ENCODE data around the gene RGS10.

DNA sequence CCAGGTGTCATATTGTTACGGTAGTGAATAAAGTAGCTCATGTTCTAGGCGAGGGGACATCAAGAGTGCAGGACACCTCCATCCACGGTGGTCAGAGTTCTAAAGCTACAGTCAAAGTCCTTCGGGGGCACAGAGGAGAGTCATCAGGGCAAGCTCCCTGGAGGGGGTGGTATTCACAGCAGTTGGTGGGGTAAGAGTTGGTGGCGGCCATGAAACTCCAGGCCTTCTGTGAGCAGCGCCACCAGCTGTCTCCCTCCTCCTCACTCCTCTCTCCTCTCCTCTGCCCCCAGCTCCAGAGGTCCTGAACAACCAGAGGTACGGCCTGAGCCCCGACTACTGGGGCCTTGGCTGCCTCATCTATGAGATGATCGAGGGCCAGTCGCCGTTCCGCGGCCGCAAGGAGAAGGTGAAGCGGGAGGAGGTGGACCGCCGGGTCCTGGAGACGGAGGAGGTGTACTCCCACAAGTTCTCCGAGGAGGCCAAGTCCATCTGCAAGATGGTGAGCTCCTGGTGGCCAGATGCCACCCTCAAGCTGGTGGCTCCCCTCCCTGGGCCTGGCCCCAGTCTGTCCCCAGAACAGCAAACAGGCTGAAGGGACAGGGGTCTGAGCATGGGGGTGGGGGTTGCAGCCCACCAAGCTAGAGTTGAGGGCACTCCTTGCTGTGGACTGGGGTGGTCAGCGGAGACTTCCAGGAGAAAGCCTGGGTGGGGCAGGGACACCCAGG lies 99.1 kb downstream of the RGS10 start:
- CAGE, long polyA plus RNA, result no peak
- RRBS, result no CpG with 5 or more reads among the region's 20 CpGs

GRCh38 chr10:119542588-119542975 lies at the start of gene RGS10:
Gene RGS10, minus strand, starts transcription at chr10:119542719.
- CAGE, long polyA plus RNA, result no peak
- RRBS, result under 1% methylated on average over 33 of the region's 45 CpGs

- CAGE, long polyA plus RNA, result no peak
- RRBS, result no CpG with 5 or more reads among the region's 1 CpG
Measured at GRCh38 chr10:119581734-119582304, 14.9 kb downstream of the TIAL1 start.

GRCh38 chr10:119597667-119597932 lies 836 bp upstream of the TIAL1 start:
- CAGE, long polyA plus RNA, result no peak
- RRBS, result no CpG with 5 or more reads among the region's 4 CpGs

DNA sequence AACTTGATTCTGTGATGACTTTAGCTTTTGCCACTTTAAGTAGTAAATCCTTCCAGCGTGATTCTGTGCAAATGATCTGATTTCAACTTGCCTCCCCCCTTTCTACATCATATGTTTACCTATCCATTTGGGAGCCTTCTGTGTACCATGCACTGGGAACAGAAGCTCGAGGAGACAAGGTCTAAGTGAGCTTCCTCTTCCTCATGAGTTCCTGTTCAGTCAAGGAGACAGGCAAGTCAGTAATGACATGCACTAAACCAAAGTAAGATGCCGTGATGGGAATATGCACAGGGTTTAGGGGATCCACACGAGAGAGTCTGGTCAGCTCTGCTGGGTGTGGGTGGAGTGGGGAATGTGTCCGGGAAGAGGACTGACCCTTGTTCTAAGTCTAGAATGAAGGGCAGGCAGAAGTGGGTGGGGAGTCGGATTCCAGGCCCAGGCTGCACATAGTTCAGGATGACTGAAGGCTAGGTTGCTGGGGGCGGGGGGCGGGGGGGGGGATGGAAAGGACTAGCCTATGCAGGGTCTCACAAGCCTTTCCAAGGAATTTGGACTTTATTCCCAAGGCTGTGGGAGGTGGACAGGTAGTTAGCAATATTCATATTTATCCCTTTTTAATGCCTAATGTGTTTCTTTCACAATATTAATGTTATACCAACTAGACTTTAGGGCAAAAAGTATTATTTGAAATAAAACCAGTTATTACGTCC lies 17.5 kb downstream of the INPP5F start:
- CAGE, long polyA plus RNA, result no peak
- RRBS, result no CpG with 5 or more reads among the region's 9 CpGs

GRCh38 chr10:119814242-119814760 lies 58.3 kb downstream of the MCMBP start:
- CAGE, long polyA plus RNA, result no peak
- RRBS, result no CpG with 5 or more reads among the region's 9 CpGs

DNA sequence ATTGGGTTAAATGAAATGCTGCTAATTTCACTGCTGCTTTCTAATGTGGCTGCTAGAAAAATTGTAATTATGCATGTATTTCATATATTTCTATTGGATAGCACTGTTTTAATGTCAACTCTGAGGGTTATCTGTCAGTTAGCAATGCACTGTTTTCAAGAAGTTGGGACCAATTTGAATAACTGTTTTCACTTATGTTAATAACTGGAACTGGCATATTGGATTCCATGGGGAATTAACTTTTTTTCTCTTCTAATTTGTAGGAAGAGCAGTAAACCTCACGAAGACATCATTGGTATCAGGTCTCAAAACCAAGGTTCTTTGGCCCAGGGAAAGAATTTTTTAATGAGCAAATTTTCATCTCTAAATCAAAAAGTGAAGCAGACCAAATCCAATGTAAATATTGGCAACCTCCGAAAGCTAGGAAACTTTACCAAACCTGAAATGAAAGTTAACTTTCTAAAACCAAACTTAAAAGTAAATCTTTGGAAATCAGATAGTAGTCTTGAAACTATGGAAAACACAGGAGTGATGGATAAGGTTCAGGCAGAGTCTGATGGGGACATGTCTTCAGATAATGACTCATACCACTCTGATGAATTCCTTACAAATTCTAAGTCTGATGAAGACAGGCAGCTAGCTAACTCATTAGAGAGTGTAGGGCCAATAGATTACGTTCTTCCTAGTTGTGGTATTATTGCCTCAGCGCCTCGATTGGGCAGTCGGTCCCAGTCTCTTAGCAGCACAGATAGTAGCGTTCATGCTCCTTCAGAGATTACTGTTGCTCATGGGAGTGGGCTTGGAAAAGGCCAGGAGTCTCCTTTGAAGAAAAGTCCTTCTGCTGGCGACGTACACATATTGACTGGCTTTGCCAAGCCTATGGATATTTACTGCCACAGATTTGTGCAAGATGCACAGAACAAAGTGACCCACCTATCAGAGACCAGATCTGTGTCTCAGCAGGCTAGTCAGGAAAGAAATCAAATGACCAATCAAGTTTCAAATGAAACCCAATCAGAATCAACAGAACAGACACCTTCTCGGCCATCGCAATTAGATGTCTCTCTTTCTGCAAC lies 45.9 kb downstream of the MCMBP start:
- CAGE, long polyA plus RNA, result no peak
- RRBS, result no CpG with 5 or more reads among the region's 11 CpGs

GRCh38 chr10:119858802-119859216 lies 13.8 kb downstream of the MCMBP start:
- CAGE, long polyA plus RNA, result no peak
- RRBS, result no CpG with 5 or more reads among the region's 3 CpGs

DNA sequence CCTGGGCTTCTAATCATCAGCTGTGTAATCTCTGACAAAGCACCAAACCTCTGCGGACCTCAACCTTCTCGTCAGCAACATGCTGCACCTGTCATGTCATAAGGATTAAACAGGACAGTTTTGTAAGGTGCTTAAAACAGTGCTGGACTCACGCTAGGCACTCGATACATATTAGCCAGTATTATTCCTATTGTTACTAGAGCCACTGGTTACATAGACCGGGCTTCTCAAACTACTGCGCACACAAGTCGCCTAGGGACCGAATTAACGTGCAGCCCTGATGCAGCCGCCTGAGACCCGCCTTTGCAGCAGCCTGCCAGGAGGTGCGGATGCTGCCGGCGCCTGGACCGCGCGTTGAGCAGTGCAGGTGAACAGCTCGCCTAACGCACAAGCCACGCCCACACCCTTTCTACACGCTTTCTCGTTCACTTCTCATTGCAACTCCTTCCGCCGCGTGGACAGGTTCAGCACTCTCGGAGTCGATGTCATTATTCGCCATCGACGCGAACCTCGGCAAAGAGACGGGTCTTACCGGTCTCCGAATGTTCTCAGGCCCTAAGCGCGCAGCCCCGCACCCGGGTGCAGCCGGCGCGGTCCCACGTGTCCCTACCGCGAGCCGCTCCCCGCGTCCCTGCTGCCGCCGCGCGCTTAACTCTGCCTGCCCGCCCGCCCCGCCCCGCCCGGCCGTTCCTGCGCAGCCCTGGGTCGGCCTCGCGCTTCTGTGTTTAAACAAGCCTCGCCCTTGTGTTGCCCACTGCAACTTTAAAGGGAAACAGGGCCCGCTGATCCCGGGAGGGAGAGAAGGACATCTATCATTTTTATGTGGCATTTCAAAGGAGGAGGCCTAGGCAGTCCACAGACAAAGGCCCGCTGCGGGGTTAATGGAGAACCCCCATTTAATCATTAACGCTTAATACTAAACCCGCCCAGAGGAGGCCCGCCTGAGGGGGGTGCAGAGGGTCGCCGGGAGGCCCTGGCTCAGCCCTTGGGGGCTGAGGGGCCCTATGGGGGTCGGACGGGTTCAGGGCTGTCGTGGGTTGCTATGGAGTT lies 128.3 kb downstream of the WDR11 start:
- CAGE, long polyA plus RNA, result no peak
- RRBS, result 17% methylated on average over 21 of the region's 75 CpGs

DNA sequence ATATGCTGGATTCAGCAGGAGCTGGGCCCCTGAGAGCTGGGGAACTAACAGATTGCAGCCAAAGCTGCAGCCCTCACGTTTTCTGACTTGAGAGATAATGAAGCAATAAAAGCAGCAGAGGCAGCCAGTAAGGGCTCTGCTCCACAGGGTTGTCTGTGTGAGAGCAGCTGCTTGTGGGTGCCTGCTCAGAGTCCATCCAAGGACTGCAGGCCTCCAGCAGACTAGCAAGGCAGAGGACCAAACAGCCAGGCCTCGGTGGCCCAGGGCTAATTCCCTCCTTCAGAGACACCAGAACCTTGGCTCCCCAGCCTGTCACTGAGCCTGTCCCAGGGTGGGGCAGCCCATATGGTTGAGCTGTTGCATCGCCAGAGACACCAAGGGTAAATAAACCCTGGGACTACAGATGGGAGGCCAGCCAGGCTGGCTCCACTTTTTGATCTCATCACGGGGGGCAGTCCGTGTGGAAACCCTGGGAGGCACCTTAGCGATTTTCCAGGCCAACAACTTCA lies 229.2 kb downstream of the WDR11 start:
- CAGE, long polyA plus RNA, result no peak
- RRBS, result no CpG with 5 or more reads among the region's 6 CpGs

- CAGE, long polyA plus RNA, result no peak
- RRBS, result no CpG with 5 or more reads among the region's 8 CpGs
Measured at GRCh38 chr10:121262744-121263244, 335.4 kb downstream of the FGFR2 start.

- CAGE, long polyA plus RNA, result no peak
- RRBS, result no CpG with 5 or more reads among the region's 7 CpGs
Measured at GRCh38 chr10:121324544-121324968, 273.7 kb downstream of the FGFR2 start.

DNA sequence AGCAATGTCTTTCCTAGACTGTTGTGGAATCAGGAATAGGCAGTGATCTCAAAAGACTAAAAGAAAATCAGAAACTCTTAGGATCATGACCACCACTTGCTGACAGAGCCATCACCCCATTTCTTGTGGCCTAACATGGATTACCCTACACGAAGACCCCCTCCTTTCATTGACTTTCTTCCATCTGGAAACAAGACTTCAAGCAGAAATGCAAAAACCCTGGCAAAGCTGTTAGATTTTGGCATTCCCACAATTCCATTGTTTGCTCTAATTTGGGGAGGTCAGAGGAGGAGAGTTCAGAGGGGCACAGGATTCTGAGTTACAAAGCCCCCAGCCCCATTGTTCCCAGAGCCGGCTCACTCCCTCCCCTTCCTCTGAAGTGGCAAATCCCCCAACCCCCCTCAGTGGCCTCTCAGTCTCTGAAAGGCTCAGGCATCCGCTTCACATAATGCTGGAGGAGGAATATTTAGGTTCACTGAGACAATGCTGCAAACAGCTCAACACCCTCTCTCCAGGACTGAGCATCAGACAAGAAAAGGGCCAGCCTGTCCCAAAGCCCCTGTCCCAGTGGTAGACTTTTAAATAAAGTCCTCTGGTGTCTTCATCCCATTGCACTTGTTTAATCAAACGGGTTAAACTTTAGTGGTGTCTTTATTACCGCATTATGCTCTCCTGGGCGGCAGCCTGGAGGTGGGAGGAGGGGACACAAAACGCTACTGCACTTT lies 258.1 kb downstream of the FGFR2 start:
- CAGE, long polyA plus RNA, result no peak
- RRBS, result no CpG with 5 or more reads among the region's 7 CpGs

GRCh38 chr10:121418759-121419071 lies 179.5 kb downstream of the FGFR2 start:
- CAGE, long polyA plus RNA, result no peak
- RRBS, result no CpG with 5 or more reads among the region's 1 CpG

DNA sequence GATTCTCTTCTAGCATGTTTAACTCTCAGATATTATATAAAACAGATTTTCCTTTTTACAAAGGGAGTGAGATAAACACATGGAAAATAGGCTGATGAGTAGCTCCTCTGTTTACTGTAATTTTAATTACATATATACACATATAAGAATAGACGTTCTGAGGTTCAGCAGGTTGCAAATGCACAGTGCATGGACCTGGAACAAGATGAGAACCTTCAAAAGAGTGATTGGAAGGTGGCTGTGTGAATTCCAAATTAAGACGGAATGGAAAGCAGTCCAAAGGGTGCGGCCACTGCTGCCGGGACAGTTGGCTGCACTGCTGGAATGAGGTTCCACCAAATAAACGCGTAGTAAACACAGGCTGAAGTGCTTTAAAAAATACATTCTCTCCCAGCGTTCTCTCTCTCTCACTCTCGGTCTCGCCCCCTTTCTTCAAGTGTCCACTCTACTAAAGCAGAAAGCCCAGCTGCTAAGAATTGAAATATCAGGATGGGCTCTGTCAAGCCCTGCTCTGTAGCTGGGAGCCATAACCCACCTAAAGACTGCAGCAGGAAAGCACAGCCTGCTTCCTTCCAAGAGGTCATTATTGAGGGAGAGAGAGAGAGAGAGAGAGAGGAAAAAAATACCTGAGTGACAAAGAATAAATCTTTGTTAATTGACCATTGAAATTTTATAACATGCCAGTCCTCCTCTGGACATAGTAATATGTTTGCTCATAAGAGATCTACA lies 73.0 kb downstream of the FGFR2 start:
- CAGE, long polyA plus RNA, result no peak
- RRBS, result no CpG with 5 or more reads among the region's 9 CpGs

DNA sequence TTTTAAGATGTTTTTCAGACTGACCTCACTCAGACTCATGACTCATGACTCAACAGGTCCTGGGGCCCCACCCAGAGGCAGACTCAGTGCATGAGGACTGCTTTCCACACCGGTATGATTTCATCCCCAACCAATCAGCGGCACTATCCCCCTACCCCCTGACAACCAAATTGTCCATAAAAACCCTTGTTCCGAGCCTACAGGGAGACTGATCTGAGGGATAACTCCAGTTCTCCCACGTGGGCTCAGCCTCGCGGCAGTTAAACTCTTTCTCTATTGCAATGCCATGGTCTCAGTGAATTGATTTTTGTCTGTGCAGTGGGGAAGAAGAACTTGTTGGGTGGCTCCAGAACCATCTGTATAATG lies 1.2 kb upstream of the TACC2 start:
- CAGE, long polyA plus RNA, result no peak
- RRBS, result no CpG with 5 or more reads among the region's 6 CpGs

GRCh38 chr10:122021219-122022243 lies 32.6 kb downstream of the TACC2 start:
- CAGE, long polyA plus RNA, result no peak
- RRBS, result no CpG with 5 or more reads among the region's 25 CpGs

DNA sequence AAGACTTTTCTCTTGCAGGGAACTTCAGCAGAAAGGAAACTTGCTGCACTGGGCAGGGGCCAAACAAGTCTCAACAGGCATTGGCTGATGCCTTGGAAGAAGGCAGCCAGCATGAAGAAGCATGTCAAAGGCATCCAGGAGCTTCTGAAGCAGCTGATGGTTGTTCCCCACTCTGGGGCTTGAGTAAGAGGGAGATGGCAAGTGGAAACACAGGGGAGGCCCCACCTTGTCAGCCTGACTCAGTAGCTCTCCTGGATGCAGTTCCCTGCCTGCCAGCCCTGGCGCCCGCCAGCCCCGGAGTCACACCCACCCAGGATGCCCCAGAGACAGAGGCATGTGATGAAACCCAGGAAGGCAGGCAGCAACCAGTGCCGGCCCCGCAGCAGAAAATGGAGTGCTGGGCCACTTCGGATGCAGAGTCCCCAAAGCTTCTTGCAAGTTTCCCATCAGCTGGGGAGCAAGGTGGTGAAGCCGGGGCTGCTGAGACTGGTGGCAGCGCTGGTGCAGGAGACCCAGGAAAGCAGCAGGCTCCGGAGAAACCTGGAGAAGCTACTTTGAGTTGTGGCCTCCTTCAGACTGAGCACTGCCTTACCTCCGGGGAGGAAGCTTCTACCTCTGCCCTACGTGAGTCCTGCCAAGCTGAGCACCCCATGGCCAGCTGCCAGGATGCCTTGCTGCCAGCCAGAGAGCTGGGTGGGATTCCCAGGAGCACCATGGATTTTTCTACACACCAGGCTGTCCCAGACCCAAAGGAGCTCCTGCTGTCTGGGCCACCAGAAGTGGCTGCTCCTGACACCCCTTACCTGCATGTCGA lies 96.7 kb downstream of the TACC2 start:
- CAGE, long polyA plus RNA, result no peak
- RRBS, result 20% methylated on average over 6 of the region's 12 CpGs

DNA sequence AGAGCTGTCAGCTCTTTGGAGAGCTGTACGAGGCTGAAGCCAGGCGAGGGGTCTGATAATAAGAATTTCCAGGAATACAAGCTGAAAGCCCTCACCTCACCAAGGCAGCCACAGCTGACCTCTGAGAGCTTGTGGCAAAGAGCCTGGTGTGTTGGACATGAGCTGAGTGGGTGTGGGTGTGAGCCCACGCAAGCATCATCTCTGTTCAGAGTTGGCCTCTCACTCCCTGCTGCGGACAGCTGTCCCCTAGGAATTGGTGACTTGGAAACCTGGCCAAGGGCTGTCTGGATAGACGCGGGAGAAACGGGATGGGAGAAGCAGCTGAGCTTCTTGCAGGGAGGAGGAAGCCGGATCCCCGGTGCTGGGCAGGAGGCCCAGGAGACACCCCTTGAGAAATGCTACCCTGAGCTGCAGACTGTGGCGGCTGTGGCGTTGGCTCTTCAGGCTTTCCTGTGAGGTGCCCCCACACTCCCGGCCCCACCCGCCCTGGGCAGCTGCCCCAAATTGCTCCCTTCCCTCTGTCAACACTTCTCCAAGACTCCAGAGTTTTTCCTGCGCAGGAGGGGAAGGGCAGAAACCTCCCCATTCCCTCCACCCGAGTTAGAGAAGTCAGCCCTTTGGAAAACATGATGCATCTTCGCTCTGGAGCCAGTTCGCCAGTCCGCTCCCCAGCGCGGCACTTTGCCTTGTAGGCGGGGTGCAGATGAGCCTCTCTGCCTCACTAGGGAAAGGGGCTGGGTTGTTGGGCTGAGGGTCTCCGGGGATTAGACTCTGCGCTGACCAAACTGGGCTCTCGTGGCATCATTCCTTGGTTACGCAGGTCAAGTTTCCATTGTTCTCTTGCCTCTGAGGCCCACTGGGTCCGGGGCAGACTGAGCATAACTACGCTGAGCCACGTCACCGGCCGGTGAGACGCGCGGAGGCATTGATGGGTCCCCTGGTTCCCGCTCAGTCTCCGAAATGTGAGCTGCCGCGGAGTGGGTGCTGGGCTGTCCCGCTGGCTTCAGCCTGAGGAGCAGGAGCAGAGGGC lies 121.8 kb upstream of the BTBD16 start:
- CAGE, long polyA plus RNA, result no peak
- RRBS, result 99% methylated on average over 7 of the region's 38 CpGs

DNA sequence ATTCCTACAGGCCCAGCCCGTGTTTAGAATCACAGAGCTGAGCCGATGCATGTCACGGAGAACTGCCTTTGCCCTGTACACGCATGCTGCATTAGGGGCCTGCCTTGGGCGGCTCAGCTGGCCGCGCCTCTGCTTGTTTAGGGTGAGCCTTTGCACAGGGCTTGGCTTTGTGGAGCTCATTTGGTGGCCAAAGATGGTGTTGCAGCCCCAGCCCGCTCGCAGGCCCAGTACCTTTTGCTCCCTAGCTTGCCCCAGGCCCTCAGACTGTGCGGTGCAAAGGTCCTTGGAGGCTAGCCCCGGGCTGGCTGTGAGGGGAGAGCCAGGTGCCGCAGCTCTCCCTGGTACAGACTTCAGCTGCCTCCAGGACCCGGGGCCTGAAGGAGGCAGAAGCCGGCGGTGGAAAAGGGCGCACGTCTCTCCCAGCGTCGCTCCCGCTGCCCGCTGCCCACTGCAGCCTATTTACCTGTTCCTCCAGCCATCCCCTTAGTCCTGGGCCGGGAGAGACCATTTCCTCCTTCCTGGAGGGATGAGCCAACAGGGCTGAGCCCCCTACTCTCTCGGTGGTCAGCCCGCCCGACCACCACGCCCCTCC lies 108.2 kb upstream of the BTBD16 start:
- CAGE, long polyA plus RNA, result no peak
- RRBS, result 40% methylated on average over 3 of the region's 26 CpGs